ENCODE data around the genes NETO2 and ITFG1.

GRCh38 chr16:32675927-32676127 lies 138 bp downstream of the TP53TG3 start:
- PRO-cap = no peak
- RAMPAGE, long total RNA, 2 experiments = no peak in any of the 2 experiments

DNA sequence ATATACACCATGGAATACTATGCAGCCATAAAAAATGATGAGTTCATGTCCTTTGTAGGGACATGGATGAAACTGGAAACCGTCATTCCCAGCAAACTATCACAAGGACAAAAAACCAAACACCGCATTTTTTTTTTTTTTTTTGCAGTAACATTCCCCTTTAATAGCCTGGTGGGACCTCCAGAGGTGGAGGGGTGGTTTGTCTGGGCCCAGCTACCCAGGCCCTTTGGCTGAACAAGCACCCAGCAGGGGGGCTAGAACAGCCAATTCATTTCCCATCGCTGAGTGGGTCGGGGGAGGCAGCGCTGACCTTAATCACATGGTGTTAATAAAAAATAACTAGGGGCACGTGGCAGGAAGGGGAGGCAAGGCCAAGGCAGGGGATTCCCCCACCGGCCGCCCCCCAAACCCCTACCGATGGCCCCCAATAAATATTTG lies 1709.8 kb downstream of the TP53TG3F start:
- PRO-cap = no peak
- RAMPAGE, long total RNA, 2 experiments = no peak in any of the 2 experiments

GRCh38 chr16:35384996-35385304 lies 1925.5 kb downstream of the TP53TG3F start:
- PRO-cap = no peak
- RAMPAGE, long total RNA, 2 experiments = no peak in any of the 2 experiments

DNA sequence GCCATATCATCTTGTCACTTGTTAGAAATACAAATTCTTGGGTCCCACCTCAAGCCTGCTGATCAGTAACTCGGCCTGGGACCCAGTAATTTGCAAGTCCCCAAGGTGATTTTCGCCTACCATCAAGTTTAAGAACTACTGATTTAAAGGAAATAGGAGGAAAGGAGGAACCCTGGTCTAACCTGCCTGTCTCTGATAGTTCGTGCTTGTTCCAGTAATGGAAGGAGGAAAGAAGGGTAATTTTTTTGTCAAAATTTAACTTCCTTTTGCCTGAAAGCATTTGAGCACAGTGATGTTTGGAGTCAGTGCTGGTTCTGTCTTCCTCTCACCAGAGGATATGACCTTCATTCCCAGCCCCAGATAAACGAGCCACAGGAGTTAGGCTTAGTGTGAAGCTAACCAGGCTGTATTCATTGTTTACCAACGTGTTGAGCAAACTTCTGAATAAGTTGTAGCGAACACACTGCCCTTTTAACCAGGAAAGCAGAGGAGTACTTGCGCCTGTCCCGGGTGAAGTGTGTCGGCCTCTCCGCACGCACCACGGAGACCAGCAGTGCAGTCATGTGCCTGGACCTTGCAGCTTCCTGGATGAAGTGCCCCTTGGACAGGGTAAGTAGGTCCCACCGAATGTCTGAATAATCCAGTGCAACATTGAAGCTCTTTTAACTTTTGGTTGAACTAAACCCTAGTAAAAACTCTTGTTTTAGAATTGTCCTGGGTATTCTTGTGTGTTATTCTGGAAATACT lies 1.2 kb downstream of the ORC6 start:
- PRO-cap = no peak
- RAMPAGE, long total RNA, 2 experiments = no peak in any of the 2 experiments

DNA sequence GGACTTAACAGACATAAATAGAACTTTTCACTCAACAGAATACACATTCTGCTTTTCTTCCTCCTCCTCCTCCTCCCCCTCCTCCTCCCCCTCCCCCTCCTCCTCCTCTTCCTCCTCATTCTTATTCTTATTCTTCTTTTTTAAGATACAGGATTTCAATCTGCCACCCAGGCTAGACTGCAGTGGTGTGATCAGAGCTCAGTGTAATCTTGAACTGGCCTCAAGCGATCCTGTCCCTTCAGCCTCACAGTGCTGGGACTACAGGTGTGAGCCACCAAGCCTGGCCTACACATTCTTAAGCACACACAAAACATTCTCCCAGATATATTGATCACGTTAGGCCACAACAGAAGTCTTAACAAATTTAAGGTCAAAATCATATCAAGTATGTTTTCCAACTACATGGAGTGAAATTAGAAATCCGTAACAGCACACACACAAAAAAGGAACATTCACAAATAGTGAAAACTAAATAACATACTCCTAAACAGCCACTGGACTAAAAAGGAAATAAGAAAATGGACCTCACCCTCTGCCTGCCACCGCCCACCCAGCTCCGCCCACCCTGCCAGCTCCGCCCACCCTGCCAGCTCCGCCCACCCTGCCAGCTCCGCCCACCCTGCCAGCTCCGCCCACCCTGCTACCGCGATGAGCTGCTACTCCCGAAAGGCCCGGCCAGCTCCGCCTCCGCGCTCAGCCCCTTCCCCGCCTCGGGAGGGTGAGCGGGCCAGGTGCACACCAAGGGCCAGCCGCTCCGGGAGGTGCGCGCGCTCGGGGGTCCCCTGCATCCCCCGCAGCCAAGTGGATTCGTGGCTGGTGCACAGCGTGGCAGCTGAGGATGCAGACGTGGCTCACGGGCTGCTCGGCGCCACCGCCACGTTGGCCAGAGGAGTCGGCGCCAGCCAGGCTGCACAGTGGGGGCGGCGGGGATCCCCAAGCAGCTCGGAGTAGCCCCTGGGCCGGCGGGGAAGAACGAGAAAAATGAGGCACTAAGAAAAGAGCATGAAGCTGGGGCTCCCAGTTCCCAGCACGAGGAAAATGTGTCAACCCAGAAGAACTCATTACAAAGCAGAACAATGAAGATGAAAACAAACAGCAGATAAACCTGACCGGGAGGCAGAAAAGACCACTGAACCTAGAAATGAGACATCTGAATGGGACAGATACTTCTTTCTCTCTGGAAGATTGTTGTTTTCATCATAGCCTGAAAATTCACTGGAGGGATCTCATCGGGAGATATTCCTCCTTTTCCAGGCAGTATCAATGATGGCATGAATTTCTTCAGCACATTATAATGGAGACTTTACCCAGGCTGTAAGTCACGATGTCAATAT lies 41.1 kb downstream of the C16orf87 start:
- PRO-cap = bidirectional peak, plus-strand start at position 708 of the sequence, minus-strand start at position 550 of the sequence
- RAMPAGE, long total RNA, 2 experiments = no peak in any of the 2 experiments

DNA sequence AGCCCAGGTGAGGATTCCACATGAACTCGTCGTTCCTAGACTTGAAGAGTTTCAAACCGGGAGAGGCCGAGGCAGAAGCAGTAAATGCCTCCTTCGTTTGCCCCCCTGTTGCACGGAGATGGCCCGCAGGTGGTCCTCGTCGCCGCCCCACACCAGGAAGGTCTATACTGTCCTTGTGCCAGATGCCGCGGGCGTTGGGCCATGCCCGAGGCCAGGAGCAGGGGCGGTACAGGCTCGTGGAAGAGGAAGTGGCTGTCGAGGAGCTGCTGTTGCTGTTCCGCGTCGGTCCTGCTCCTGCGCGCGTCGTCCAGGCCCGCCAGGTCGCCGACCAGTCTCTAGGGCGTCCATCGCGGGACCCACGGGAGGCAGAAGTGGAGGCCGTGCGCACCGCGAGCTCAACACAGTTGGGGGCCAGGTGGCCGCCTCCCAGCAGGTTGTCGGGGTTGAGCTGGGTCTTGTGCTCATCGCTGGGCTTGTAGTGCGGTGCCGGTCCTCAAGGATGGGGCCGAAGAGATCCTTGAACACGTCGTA lies 12.9 kb upstream of the C16orf87 start:
- PRO-cap = no peak
- RAMPAGE, long total RNA, 2 experiments = no peak in any of the 2 experiments

DNA sequence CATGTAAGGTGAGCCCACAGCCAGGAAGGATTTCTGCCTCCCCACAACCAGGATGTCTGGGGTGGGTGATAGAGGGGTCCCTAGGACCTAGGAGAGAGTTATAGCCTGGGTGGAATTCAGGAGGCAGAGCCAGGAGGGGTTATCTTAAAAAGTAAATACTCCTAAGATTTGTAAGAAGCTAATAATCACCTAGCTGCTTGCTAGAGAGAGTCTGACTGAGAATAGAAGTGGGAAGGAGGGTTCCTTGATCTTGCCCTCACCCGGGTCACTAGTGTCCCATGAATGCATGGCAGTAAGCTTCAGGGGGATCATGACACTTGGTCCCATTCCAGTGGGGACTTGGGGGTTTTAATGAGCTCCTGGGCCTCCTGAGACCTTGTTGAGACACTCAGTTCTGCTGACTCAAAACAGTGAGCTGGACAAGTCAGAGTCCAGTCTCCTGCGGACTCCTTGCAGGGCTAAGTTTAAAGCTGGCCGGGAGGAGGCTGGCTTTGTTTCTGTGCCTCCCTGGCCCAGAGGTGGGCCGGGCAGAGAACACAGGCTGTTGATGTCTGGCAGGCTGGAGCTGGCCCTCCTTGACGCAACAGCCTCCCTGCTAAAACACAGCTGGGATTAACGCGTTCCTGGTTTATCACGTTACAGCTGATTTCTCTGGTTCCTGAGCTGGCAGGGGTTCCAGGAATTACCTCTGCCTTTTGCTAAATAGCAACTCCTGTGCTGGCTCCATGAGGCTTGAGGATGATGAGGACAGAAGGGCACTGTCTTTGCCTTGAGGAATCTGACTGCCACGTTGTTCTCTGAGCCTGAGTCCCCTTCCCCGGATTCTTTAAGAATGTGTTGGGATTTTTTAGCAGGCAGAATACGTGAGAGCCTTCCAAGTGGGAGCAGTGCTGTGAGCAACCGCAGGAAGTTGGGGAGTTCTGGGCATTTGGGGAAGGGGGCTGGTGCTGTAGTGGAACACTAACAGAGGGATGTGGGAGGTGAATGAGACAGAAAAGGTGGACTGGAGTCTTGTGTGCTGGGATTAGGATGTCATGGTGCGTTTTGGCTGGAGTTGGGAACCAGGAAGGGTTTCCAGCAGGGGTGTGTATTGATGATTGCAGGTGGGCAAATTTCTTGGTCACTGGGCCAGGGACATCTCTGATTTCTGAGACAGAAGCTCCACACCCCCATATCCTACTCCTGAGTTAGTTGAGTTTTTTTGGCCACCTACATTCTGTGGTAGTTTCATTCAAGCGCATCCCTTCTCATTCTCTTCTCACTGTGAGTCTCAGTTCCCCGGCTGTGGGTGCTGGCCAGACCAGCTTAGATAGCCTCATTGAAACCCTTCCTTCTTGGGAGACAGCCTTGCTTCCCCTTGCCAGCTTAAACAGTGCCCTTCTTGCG lies 2.0 kb downstream of the GPT2 start:
- PRO-cap = unidirectional peak, minus-strand start at position 514 of the sequence
- RAMPAGE, long total RNA, 2 experiments = no peak in any of the 2 experiments

GRCh38 chr16:46923667-46924514 lies 39.7 kb downstream of the GPT2 start:
- PRO-cap = no peak
- RAMPAGE, long total RNA, 2 experiments = no peak in any of the 2 experiments

- PRO-cap = bidirectional peak, plus-strand start at chr16:47144102, minus-strand start at chr16:47143940
- RAMPAGE, long total RNA, 2 experiments = no peak in any of the 2 experiments
These were observed at the start of gene NETO2 for GRCh38 chr16:47143735-47144774. Gene NETO2, minus strand, starts transcription at chr16:47143945.

- PRO-cap = no peak
- RAMPAGE, long total RNA, 2 experiments = no peak in any of the 2 experiments
These were observed 146.0 kb upstream of the NETO2 start for GRCh38 chr16:47289622-47290273.

GRCh38 chr16:47359504-47359997 lies 101.3 kb downstream of the ITFG1 start:
- PRO-cap = no peak
- RAMPAGE, long total RNA, 2 experiments = no peak in any of the 2 experiments

DNA sequence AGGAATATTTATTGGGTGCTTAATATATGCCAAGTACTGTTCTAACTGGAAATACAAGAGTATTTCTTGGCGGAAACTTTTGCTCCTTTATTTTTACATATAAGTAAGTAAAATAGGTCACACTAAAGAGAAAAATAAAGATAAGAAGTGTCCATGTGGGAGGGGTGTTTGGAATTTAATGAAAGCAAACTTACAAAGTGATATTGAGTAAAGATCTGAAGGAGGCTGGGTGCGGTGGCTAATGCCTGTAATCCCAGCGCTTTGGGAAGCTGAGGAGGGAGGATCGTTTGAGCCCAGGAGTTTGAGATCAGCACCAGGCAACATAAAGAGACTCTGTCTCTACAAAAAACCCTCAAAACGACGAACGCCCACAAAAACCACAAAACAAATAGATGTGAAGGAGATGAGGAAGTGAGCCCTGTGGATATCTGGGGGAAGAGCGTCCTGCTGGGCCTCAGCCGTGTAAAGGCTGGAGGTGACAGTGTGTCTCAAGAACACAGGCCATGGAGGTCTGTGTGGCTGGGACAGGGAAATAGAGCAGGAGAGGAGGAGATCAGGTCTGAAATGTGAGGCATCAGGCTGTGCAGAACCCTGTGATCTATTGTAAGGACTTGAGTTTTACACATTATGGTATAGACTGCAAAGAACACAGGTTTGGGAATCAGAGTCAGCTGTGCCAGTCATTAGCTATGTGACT lies 68.8 kb downstream of the ITFG1 start:
- PRO-cap = no peak
- RAMPAGE, long total RNA, 2 experiments = no peak in any of the 2 experiments

GRCh38 chr16:47420560-47421125 lies 40.2 kb downstream of the ITFG1 start:
- PRO-cap = no peak
- RAMPAGE, long total RNA, 2 experiments = no peak in any of the 2 experiments

GRCh38 chr16:47460663-47461528 lies at the start of gene ITFG1:
Gene ITFG1, minus strand, starts transcription at chr16:47461063.
- PRO-cap = bidirectional peak, plus-strand start at chr16:47461331, minus-strand start at chr16:47461078
- RAMPAGE, long total RNA, 2 experiments = start-site peak on the plus strand in 1 of 2 experiments, at chr16:47461296-47461350 at its widest, 33 reads per replicate; start-site peak on the minus strand in 2 of 2 experiments, at chr16:47461054-47461070 at its widest, 235 to 304 reads per replicate

DNA sequence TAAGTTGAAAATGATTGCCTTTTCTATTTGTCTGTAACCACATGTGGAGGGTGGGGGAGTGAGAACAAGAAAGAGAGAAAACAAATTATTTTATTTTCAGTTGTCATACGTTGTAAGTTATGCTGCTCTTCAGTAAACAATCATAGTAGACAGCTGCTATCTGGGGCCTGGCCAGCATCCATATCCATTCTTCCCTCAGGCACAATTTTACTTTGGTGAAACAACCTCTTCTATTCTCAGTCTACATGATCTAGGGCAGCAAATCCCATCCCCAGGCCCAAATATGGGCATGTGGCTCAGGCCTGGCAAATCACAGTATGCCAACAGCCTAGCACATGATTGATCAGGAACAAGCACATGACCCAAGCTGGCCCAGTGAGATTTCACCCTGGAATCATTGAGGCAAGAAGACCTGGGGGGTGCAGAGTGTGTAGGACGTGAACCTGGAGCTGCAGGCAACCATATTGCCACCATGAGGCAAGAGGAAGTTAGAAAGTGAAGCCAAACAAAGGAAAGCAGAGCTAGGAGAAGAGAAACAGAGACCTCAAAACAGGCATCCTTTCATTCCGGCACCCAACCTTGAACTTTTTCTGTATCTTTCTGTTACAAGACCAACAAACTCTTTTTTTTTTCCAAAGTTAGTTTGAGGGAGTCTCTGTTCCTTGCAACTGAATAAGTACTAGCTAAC lies 10.2 kb upstream of the ABCC12 start:
- PRO-cap = no peak
- RAMPAGE, long total RNA, 2 experiments = no peak in any of the 2 experiments

DNA sequence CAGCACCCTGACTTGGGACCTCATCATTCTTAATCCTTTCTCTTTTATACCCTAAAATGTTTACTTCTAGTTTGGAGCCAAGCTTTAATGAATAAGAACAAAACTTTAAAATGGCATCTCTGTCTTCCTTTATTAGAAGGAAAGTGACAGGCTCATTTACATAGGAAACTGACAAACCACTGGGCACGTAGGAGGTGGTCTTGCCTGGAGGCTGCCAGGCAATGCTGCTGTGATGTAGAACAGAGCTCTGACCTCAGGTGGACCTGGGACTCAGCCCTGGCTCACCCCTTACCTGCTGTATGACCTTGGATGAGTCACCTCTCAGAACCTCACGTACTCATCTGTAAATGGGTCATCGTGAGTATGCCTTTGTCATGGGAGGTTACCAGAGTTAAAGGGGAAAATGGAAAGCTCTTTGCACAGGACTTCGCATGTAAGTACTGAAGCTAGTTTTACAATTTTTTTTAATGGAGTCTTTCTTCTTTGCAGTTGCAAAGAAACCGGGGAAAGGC lies 37.6 kb upstream of the LONP2 start:
- PRO-cap = no peak
- RAMPAGE, long total RNA, 2 experiments = no peak in any of the 2 experiments

DNA sequence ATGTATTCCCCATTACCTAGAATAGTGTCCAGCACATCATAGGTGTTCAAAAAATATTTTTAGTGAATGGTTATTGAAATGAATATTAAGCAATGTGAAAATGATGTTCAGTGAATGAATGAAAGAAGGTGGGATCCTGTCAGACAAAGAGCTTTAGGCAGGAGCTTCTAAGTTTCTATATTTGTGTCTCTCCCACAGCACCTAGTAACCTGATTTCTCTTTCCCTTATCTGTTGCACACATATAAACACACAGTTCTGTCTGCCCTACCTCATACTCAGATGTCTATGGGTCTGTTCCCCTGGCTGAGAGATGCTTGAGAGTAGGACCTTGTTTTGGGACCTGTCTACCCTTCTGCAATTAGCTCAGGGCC lies 6.1 kb upstream of the LONP2 start:
- PRO-cap = no peak
- RAMPAGE, long total RNA, 2 experiments = no peak in any of the 2 experiments

DNA sequence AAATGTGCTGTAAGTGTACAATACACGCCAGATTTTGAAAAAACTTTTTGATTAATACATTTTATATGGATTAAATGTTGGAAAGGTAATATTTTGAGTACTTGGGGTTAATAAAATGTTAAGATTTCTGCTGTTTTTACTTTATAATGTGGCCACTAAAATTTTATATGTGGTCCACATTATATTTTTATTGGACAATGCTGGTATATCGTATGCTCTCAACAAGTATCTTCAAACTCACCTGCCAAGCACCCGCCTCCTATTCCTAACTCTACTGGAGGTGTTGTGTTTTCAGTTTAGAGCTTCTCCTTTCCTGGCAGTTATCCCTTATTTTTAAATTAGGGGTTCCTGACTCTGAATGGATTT lies 1.5 kb downstream of the LONP2 start:
- PRO-cap = no peak
- RAMPAGE, long total RNA, 2 experiments = no peak in any of the 2 experiments

DNA sequence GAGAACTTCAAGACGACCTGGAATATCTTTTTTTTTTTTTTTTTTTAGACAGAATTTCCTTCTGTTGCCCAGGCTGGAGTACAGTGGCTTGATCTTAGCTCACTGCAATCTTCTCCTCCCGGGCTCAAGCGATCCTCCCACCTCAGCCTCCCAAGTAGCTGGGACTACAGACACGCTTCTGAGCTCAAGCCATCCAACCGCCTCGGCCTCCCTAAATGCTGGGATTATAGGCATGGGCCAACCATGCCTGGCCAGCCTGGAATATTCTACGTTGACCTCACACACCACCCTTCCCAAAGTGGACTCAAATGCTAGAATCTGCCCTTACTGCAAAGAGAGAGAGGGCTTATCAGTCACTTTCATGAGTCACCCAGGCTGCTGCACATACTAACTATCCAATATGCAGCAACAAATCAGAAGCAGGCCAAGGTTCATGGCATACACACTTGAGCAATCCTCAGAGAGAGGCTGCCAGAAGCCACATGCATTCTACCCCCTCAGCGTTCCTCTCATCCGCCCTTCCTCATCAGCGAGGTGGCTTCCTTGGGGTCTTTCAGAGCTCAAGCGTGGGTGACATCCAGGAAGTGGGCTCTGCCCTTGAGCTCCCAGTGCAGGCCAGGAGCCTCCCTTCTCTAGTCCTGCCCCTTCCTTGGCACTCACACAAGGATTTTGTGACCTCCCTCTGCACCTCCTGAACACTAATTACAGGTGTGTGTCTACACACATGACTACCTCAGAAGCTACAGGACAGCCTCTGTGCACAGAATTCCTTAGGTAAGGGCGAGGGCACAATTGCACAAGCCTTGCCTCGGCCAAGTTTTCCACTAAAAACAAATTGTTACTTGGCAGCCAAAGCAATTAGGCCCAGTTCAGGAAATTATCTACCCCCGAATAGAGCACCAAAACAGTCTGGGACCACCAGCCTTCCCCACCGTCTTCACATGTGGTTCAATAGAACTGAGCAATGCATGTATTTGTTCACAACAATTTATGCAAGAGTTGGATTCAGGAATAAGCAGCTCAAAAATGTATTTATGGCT lies 24.9 kb upstream of the SIAH1 start:
- PRO-cap = no peak
- RAMPAGE, long total RNA, 2 experiments = no peak in any of the 2 experiments

GRCh38 chr16:48536281-48536780 lies 73.6 kb downstream of the N4BP1 start:
- PRO-cap = no peak
- RAMPAGE, long total RNA, 2 experiments = no peak in any of the 2 experiments